LUHMES (cell line): ENCODE measurements around a stretch of chr9.

DNA sequence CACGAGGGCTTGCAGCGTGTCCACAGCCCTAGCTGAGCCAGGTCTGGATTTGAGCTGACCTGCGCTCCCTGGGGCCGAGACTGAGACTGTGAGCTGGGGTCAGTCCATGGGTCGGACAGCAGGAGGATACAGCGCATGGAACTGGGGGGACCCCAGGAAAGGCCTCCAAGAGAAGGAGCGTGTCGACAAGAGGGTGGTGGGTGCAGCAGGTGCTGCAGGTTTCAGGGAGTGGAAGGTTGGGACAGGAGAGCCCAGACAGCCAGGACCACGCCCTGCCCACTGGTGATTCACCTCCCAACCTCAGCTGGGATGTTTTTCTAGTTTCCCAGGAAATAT, 834 bp upstream of the RNF224 start:
- PRO-cap = no peak

GRCh38 chr9:137305973-137306867, 4.1 kb upstream of the NRARP start:
- PRO-cap = no peak

GRCh38 chr9:137310357-137311018, 8.4 kb upstream of the NRARP start:
- PRO-cap = unidirectional peak, plus-strand start at chr9:137310942

DNA sequence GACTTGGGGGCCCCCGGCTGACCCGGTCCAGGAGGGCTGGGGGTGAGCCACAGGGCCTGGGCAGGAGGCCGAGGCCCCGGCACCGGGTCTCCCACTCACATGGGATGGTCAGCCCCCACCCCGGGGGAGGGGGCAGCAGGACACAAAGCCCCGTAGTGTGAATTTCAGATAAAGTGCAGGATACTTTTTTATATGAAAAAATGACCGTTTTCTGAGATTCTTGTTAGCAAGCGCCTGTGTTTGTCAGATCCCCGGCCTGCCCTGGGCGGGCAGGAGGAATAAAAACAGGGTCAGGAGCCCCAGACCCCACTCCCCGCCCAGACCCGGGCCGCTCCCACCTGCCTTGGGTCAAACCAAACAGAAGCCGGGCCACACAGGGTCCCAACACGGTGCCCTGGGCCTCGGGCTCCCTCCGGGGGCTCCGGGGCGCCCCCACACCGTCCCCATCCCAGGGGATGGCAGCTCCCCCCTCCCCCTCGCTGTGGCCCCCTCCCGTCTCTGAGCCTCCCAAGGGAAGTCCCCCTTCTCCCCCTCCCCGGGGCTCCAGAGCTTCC, 13.5 kb upstream of the NRARP start:
- PRO-cap = no peak

GRCh38 chr9:137319002-137319536, 17.0 kb upstream of the NRARP start:
- PRO-cap = no peak

DNA sequence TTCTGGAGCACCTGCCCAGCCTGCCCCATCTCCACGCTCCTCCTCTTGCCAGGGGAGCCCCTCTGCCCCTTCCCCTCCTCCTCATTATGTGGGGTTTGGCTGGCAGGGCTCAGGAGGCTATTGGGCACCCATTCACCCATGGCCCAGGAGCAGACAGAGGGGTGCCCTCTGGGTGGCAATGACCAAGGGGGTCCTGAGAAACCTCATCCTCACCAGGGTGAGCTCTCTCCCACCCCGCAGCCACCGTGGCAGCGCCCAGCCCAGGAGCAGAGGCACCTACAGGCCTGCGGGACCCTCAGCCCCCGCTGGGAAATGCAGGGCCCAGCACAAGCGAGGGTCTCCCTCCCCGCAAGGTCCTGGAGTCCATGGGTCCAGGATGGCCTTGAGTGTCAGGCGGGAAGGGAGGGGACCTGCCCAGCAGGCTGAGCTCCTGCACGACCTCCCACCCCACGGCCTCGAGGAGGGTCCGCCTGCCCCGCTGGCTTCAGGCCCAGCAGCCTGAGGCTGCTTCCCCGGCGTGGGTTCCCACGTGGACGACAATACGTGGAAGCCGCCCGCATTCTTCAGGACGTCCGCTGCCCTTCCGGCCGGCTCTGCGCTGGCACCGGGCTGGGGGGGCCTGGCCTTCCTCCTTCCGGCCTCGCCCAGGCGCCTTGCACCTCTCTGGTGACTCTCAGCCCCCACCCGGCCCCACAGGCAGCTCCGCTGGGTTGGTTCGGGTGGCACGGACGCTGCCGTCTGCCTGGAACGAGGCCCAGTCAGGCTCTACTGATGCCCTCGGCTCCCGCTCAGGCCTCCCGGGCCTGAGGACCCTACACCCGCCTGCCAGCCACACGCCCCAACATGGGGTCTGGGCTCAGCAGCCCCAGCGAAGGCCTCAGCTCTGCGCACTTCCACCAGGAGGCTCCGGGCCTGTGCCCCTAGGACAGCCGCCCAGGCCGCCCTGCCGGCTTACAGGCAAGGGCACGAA, 51.6 kb upstream of the NRARP start:
- PRO-cap = no peak

- PRO-cap = no peak
These were observed 6.2 kb downstream of the EXD3 start for GRCh38 chr9:137416761-137417151.

DNA sequence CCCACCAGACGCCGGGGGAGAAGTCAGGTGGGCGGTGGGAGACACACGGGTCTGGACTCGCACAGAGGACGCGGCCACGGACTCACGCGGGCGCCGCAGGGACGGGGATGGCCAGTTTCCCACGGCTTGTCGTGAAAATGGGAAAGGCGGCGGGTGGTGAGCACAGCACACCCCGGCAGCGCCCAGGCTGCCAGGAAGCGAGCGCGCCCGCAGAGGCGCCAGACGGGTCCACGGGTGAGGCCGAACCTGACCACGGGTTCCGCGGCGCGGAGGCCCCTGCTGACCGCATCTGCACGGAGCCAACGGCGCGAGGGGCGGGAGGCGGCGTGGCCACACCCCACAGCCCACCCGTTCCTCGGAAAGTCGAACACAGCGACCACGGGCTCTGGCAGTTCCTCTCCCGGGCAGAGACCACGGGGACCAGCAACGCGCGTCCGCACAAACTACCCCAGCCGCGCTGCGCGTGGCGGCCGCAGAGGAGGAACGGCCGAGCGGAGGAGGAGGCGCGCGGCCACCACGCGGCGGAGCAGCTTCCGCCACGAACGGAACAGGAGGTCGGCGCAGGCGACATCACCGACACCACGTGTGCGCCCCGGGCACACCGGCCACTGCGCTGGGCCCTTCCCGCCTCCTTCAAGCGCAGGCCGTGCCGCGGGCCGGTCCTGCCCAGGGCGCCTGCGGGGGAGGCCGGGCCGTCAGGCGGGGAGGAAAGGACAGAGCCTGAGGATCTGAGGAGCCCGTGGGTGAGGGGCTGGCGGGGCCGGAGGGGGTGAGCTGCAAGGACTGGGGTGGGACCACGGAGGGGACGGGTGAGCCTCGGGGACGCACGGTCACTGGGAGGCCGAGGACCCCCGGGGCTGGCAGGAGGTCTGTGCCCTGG, 5.6 kb downstream of the EXD3 start:
- PRO-cap = no peak

DNA sequence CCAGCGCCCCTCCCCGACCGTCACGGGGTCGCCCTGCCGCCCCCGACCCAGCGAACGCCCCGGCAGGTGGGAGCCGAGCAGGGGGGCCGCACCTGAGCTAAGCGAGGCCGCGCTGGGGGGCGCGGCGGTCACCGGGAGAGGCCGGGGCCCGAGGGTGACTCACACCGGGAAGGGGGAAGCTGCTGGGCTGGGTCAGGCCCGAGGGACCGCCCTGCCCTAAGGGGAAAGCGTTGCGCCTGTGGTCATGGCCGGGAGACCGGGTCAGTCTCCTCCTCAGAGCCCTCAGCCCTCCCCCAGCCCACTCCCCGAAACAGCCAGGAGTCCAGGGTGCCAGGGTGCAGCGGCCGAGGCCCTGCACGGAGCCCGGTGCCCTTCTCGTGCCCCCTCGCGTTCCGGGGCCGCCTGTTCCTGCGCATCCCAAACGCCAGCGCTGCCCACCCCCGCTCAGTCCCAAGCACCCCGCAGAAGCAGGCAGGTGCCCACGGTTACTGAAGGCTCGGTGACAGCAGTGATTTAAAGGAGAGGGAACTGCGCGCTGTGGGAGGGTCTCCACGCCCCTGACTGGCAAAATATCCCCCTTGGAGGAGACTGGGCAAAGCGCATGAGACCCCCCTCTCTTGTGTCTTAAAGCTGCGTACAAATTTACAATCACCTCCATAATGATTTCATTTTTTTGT, 714 bp downstream of the NOXA1 start:
- PRO-cap = no peak

DNA sequence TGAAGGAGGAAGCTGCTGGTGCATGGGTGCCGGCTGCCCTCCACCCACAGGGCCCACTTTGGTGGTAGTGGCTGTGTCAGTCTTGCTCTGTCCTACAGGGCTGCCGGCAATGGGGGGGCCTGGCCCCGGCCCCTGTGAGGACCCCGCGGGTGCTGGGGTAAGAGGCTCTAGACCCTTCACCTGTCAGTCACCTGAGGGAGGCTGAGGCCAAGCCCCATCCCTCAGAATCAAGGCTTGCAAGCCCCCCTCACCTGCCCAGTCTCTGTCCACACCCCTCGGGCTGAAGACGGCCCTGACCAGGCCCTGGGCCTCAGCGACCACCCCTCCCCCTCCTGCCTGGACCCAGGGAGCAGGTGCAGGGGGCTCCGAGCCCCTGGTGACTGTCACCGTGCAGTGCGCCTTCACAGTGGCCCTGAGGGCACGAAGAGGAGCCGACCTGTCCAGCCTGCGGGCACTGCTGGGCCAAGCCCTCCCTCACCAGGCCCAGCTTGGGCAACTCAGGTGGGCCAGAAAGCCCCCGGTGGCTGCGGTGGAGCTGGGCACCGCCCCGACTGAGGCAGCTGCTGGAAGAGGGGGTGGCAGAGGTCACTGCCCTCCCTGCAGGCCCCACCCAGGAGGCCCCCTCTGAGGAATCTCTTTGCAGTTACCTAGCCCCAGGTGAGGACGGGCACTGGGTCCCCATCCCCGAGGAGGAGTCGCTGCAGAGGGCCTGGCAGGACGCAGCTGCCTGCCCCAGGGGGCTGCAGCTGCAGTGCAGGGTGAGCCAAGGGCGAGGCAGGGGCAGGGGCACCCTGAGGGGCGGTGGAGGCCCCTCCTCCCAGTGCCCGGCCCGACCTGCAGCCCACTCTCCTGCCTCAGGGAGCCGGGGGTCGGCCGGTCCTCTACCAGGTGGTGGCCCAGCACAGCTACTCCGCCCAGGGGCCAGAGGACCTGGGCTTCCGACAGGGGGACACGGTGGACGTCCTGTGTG, 7.8 kb downstream of the ENTPD8 start:
- PRO-cap = no peak

DNA sequence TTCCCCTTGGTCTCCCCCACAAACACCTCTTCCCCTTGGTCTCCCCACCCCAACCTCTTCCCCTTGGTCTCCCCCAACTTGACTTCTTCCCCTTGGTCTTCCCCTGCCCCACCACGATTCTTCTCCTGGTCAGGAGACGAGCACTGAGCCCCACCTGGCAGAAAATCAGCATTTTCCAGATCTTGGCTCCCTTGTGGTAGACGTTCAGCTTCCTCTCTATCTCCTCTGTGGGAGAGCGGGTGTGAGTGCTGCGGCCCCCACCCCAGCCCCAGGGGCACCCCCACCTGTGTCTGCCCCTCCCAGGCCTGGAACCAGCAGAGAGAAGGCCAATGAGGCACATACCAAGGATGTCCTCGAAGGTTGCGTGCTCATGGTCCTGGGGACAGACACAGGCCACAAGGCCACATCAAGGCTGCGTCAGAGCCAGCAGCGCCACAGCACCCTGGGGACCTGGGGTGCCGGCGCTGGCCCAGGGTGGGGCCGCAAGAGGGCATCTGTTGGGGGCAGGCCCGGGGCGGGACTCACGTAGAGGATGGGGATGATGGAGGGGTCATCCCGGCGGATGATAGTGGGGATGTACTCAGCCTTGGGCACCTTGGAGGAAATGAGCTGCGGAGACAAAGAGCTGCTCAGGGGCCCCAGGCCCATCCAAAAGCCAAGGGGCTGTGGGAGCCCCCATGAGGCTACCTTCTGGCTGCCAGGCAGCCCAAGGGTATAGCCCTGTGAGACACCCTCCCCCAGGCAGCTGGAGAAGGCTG, 6.7 kb downstream of the NSMF start:
- PRO-cap = no peak

- PRO-cap = no peak
These were observed 23.0 kb upstream of the NSMF start for GRCh38 chr9:137481898-137482804.

DNA sequence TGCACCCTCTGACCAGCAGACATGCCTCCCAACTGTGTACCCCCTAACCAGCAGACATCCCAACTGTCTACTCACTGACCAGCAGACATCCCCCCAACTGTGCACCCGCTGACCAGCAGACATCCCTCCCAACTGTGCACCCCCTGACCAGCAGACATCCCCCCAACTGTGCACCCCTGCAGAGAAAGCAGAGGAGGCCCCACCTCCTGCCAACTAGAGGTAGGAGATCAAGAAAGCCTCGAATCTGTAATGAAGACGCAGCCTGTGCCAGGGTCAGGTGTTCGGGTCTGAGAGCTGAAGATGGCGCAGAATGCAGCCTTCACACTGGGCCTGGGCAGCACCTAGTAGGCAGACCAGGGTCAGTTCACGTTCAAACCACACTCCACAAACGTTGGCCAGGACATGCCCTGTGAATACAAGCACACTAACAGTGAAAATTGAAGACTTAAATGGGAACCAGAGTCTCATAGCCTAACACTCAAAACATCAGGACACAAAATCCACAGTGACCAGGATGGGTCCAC, 29.9 kb upstream of the NSMF start:
- PRO-cap = no peak

- PRO-cap = no peak
These were observed 768 bp downstream of the MRPL41 start for GRCh38 chr9:137552397-137552897.

DNA sequence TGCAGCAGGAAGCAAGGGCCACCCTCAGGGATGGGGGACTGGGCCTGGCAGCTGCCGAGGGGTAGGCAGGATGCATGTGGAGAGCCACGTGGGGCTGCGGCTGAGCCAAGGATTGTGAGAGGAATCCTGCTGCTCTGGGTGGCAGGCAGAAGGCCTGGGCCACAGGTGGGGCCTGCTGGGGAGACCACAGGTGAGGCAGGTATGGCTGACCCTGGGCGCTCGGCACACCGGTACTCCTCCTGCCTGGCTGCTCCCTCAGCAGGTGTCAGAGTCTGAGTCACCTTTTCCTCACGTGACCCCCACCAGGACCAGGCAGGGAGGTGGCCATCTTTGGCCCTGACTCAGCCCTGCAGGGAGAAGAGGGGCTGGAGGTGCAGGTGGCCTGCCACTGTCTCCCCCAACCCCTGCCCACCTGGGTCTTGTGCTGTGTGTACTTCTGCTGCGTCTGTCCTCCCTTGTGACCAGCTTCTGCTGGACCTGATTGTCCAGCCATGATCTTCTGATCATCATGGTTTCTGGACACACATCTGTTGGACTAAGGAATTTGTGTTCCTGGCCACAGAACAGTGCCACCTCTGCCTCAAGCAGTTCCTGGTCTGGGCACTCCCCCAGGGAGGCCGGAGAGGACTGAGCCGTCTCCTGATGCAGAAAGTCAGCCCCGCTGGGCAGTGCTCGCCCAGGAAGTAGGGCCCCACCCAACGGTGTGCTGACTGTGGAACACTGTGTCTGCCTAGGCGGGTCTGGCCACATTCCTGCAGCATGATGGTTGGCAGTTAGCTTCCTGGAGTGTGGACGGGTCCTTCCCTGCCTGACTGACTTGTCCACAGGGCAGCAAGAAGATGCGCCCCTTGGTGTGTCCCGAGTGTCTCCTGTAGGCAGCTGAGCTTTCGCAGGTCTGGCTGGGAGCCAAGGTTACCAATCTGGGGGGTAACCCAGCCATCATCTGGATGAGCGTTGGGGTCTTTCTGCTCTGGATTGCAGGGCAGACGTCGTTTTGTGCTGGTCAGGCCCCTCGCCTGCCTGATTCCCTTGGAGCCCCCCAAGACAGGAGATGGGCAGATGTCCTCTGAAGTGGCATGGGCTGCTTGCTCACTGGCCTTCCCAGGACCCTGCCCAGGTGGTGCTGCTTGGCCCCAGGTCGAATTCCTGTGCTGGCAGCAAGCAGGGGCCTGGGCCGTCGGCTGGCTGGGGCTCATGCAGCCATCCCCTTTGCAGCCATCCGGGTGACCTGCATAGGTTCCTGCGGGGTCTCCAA, 6.6 kb downstream of the ARRDC1 start:
- PRO-cap = no peak

DNA sequence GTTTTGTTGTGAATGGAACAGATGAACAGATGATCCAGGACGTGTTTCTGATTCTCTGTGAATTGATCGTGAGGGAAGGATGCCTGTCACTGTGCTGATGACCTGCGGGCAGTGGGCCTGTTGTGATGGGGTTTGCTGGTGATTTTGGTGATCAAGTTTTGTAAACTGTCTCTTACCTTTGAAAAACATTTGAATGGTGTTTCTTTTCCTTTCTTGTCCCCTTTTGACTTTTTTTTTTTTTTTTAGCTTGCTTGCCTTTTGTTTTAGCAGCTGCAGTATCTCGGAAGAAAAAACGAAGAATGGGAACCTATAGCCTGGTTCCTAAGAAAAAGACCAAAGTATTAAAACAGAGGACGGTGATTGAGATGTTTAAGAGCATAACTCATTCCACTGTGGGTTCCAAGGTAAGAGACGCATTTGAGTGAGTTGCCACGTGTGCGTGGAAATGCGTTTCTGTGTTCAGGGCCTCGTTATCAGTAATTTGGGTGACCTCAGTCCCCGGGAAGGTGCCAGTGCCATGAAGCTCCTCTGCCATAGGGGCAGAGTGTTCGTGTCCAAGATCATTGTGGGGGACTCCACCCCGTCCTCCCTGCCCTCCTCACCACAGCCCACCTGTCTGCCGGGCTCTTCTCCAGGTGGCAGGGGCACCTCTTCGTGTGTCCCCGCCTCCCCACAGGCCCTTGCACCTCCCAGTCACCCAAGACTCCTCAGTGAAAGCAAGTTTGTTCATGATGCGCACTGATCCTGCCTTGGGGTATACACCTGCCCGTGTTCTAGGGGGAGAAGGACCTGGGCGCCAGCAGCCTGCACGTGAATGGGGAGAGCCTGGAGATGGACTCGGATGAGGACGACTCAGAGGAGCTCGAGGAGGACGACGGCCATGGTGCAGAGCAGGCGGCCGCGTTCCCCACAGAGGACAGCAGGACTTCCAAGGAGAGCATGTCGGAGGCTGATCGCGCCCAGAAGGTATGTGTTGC, 124.6 kb downstream of the EHMT1 start:
- PRO-cap = no peak

GRCh38 chr9:137762306-137762965, 115.1 kb upstream of the CACNA1B start:
- PRO-cap = no peak